Progenitor cell of endocrine pancreas (in vitro differentiated cells): ENCODE measurements around a stretch of chr16.

DNA sequence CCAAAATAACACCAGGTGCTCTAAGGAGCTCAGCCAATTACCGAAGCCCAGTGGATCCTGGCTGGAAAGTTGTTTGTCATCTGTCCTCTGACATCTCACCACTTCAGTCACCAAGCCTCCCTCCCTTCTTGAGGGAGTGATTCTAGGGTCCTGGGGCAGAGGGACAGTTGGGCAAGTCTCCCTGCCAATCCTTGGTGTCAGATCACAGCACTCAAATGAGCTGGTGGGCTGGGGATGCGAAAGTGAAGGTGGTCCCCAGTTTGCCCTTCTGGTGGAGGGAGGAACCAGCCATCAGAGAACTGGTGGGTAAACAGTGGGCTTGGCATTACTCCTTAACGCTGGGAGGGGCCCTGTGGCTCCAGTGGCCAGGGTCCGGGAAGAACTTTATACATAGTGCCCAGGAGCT lies 4.4 kb upstream of the CALB2 start:
- PRO-cap, result no peak

DNA sequence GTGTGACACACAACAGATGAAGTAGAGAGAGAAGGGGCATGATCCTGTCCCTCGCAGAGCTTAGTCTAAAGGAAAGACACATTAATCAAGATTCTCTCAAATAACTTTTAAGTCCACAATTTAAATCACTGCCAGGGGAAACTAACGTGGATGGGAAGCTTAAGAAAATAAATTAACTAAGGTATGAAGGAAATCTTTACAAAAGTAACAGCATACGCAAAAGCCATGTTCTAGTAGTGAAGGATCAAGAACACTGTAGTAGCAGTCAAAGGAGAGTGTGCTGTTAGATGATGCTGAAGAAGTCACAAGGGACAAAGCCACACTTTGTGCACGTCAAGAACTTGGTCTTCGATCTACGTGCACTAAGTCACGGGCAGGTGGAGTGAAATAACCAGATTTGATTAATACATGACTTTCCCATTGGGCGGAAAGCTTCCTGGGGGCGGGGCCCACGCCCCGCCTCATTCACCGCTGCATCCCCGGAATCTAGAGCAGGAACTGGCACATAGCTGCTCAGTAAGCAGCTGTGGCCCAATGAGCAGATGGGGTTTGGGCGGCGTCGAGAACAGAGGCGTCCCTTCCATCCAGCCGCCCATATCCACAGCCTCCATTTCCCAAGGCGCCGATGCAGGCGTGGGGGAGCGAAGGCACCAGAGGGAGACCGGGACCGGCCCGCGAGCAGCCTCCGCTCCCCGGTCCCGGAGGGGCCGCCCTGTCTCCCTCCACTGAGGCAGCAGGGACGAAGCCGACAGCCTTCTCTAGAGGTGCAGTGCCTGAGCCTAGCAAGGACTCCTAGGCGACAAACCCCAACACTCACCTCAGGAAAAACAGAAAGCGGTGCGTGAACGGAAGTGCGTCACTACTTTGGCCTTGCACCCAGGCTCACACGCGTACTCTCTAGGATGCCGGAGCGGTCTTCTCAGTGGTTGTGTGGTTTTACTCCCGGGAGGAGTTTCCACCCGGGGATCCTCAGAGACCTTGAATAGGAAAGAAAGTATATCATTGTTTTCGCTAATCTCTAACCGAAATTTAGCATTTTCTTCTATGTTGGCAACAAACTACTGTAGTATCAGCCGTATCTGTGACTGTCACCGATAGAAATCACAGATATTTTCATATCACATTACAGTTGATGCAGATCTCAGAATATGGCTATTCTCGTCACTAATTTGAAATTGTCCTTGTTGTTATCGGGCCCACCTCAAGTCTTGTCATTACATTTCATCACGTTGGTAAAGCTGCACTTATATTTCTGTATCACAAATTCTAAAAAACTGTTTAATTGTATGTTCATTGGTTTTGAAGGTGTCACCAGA lies 4.9 kb downstream of the ZNF19 start:
- PRO-cap, result bidirectional peak, plus-strand start at position 541 of the sequence, minus-strand start at position 384 of the sequence; bidirectional peak, plus-strand start at position 885 of the sequence, minus-strand start at position 839 of the sequence

- PRO-cap, result no peak
Observed at GRCh38 chr16:71572514-71573228, 4.2 kb downstream of the TAT start.

- PRO-cap, result no peak
Observed at GRCh38 chr16:71593516-71594062, 16.7 kb upstream of the TAT start.

DNA sequence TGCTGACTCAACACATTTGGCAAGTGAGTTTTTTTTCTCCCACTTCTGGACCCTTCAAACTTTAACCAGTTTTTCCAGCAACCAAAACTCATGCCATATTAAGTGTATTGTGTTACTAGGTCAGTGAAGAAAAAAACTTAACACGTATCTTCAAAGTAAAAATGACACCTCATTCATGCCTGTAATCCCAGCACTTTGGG lies 5.2 kb downstream of the AP1G1 start:
- PRO-cap, result no peak

GRCh38 chr16:71926847-71927314 lies 31.6 kb downstream of the IST1 start:
- PRO-cap, result no peak

DNA sequence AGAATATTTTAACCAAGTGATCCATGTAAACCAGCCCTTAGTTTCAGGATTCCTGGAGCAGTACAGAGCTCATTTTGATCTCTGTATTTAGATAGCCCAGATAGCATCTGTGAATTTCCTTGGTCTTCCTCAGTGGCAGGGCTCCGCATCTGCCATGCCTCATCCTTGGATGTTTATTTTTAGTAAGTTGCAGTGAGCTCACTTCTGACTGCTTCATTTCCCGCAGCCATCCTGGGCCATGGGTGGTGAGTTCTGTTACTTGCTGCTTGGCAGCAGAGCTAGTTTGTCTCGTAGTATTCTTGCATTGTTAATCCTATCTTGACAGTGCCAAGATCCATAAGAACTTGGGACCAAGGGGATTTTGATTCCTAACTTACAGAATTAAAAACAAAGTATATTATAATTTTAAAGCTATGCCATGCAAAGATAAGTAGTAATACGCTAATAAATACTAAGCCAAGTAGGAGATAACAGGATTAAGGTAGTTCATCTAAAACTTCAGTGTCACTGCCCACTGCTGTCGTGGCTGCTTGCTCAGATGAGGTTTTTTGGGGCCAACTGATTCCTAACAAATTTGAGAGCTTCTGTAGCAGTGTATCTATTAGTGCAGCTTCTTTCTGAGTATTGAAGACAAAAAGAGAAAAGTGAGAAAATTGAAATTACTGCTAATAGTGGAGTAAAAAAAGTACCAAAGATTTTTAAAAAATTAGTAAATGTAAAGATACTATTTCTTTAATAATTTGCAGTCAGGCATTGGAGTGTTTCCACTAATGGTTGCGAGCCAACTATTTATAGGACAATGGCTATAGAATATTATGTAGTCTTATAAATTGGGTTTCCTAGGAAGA lies 34.0 kb downstream of the IST1 start:
- PRO-cap, result no peak

DNA sequence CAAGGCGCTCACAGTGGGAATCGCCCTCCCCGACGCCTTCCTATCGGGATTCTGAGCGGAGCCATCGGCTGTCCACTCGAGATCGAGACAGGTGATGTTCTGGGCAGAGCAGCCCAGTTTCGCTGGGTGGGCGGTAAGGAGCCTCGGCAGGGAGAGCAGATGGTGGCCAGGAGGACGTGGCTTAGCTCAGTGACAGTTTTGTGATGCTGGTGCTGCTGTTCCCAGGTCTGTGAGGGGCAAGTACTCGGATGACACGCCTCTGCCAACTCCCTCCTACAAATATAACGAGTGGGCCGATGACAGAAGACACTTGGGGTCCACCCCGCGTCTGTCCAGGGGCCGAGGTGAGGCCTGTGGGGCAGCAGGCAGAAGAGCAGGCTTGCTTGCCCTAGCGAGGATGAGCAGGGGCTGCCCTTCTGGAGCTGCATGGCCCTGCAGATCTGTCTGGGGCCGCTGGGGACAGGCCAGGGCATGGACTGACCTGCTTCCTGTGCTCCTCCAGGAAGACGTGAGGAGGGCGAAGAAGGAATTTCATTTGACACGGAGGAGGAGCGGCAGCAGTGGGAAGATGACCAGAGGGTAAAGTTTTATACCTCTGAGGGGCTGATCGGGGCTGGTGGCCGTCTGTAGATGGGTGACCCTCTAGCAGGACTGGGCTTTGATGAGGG lies 5.2 kb downstream of the DHX38 start:
- PRO-cap, result no peak

GRCh38 chr16:72224067-72224412 lies 52.1 kb upstream of the PMFBP1 start:
- PRO-cap, result no peak

DNA sequence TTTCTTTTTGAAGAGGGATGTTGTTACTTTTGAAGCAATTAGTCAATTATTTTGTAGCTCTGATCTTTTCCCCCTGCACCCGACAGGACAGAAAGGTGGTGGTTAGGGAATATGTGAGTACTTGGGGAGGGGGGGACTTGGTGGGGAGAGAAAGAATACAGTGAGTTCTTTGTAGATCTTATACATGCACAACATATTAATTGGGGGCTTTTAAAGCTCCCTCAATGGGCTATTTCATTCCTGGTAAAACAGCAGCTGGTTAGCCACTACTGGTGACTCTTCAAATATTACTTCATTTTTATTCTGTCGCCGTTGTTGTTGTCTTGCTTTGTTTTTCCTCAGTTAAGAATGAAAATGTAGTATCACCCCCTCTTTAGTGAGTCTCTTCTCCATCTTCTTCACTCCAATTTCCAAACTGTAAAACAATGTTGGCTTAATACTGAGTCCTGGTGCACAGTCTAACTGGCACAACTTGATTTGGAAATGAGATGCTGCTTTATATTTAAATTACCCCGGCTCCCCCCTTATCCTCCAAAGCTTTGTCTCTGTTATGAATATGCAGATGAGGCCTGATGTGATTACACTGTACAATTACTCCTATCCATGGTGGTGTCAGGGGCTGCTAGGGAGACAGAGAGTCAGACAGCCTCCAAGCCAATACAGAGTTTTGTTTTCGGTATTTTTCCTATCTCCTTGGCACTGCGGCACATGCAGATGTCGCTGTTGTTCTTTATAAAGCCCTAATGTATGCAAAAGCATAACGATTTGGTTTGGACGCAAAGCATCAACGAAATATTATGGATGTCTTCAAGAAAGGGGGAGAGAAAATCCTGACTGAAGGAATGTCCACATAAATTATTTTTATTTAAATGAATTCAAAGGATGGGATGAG lies 256.9 kb upstream of the PMFBP1 start:
- PRO-cap, result no peak

- PRO-cap, result bidirectional peak, plus-strand start at chr16:72787792, minus-strand start at chr16:72787555
Observed at GRCh38 chr16:72787388-72788302, 260.3 kb downstream of the ZFHX3 start.

- PRO-cap, result no peak
Observed at GRCh38 chr16:72848492-72849595, 199.1 kb downstream of the ZFHX3 start.

DNA sequence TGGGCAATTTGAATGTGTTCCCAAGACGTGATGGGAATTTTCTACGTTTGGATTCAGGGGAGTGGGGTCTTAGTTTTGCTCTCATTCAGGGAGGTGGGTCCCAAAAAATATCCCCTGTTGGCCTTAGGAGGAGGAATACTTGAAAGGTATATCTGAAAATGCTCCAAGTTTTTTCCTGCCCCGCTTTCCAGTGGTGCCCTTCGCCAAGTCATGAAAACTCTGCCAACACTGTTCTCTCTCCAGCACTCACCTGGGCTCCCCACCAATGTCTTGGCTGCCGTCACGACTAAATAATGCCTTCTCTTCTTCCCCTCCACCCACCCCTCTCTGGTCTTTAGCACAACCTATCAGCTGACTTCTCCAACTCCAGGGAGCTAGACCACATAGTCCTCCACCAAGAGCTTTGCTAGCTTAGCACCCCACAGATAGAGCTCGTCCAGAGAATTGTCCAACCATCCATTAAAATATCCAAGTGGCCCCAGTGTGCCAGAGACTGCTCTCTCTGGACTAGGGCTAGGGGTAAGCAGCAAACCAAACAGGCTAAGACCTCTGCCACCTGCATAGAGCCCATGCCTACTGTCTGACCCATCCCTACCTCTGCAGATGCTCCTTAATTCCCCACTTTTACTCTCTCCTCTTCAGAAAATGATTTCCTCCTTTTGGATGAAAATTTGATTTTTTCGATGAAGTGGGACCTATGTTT lies 30.5 kb downstream of the ZFHX3 start:
- PRO-cap, result no peak

DNA sequence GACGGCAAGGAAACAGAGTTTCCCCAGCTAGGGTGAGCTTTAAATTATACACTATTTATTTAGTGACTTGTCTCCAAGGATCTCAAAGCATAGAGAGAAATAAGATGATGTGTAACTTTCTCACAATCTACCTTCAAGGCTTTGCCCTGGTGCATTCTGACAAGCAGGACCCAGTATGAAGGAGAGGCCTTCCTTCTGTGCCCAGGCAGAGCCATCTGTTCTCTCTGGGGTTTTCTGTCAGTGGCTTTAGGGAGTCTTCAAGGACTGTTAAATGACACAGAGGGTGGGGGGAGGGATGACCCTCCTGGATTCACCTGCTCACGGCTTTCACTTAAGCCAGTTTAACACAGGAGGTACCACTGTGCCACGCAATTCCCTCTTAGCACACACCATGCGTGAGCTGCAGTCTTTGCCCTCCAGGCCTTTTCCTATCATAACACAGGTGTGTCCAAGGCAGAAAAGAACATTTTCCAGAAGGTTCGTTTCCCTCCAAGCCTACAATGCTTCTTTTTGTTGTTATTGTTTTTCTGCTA lies 1.2 kb downstream of the ZFHX3 start:
- PRO-cap, result no peak

DNA sequence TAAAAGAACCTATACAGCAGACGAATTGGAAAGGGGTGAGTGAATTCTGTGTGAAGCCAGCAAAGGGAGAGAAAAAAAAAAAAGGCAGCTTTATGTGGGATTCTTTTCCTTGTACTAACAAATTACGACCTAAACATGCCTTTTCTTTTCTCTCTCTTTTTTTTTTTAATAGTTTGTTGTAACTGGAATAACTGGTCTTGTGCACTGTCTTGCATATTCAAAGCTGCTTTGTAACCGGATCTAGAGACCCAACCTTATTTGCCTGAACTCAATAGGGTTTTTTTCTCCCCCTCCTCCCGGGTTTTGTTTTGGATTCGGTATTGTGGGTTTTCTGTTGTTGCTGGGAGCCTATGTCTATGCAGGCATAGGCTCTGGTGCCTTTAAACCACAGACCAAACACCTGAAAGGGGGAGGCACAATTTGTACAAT lies 7.1 kb upstream of the ZFHX3 start:
- PRO-cap, result no peak

GRCh38 chr16:73066959-73067639 lies 19.2 kb upstream of the ZFHX3 start:
- PRO-cap, result no peak

GRCh38 chr16:73092328-73093031 lies 44.6 kb upstream of the ZFHX3 start:
- PRO-cap, result no peak

GRCh38 chr16:73142849-73143575 lies 95.1 kb upstream of the ZFHX3 start:
- PRO-cap, result no peak

DNA sequence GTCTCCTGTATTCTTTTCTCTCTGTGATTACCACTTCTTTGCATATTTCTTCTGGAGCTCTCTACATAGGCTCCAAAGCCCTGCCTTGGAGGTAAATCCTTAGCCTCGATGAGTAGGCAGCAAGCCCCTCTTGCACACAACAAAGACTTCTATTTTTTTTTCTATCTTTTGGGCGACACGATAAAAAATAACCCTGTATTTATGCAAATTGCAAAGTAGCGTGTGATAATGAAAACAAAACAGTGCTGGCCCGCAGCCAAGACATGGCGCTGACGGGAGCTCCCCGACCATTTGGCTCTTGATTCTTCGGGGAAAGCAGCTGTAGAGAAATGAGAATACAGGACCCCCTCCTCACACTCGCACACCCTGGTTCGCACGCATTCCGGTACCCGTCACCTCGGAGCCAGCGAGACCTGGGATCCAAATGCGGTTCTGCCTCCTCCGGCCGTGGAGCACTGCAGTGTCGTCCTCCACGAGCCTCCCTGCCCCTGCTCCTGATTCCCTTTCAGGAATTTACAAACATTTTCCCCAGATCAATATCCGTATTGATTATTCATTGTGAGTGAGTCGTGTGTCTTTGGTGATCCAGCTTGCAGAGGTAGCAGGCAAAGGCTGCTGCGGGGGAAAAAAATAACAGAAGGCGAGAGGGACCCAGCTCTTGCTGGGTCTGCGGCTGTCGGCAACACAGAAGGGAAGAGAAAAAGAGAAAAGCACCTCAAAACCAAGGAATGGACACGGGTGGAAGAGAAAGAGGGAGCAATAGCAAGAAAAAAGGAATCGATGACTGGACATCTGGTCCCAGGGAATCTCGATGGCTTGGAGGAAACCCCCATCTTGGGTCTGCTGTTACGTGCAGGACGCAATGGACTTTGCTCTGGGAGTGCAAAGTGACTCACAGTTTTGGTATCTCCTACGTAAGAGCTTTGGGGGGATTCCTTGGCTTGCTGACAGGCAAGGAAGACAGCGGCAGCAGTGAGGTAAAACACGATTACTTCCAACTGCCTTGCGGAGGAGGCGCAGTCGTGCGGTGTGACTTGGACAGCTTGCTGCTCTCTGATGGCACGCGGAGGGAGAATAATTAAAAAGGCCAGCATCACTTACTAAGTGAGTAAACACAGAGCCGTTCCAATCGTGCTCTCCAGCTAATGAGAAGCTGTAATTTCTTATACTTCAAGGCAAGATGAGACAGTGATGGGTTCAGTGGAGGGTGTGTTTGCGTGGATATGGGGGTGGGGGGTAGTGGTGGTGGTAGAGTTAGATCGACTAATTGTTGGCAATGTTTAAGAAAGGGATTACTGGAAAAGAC lies 184.3 kb upstream of the ZFHX3 start:
- PRO-cap, result bidirectional peak, plus-strand start at position 593 of the sequence, minus-strand start at position 490 of the sequence; bidirectional peak, plus-strand start at position 1,017 of the sequence, minus-strand start at position 822 of the sequence

DNA sequence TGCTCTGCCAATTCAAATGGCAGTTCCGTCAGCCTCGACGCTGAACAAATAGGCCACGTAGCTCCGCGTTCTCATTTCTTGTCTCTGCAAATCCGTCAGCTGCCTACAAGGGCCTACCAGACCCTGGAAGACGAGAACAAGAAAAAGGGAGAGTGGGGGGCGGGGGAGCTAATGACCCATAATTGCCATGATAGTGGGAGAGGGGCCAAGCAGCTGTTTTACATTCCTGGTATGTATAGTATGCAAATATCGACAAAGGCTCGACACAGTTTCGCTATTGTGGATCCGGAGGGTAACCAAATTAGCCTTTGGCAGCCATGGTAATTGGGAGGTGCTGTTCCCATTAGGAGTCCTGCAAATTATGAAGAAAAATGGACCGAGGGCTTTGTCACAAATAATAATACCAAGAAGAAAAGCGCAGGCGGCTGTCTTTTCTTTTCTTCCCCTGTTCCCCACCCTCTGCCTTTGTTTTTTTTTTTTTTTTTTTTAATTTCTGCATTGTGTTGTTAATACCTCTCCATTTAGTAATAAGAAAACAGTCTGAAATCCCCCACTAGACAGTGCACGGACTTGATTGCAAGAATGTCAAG lies 435.6 kb upstream of the ZFHX3 start:
- PRO-cap, result unidirectional peak, minus-strand start at position 125 of the sequence